OVCAR3 (cell line): Measurements from ENCODE around the genes DGKH and CCDC122.

- RRBS, result no CpG with 5 or more reads among the region's 4 CpGs
Measured at GRCh38 chr13:41062263-41062622, 934 bp downstream of the WBP4 start.

- RRBS, result no CpG with 5 or more reads among the region's 2 CpGs
Measured at GRCh38 chr13:41368857-41369411, 57.9 kb downstream of the NAA16 start.

DNA sequence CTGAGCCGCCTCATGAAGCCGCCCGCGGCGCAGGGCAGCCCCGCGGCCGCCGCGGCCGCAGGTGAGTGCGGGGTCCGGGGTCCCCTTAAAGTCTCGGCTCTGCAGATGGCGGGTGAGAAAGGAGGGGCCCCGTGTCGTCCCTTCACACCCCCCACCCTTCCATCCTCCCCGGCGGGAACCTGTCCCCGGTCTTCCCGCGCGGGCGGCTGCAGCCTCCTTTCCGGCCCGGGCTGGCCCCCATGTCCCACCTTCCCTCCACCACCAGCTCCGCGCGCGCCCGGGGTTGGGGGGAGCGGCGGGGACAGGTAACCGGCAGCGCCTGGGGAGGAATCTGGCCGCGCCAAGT lies 319 bp downstream of the RGCC start:
- RRBS, result 5% methylated on average over 27 of the region's 37 CpGs

DNA sequence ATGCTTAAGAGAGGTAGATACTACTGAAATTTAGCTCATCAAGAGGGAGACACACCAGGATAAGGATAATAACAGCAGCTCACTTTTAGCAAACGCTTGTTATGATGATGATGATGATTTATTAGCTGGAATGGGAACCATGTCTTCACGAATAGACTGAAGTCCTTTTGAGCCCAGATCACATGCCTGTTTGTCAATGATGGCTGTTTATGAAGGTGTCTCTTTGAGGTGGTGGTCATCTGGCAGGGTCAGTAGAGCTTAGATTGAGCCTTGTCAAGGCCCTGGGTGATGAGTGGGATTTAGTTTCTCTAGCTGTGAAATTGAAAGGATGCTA lies 3.0 kb downstream of the RGCC start:
- RRBS, result no CpG with 5 or more reads among the region's 2 CpGs

DNA sequence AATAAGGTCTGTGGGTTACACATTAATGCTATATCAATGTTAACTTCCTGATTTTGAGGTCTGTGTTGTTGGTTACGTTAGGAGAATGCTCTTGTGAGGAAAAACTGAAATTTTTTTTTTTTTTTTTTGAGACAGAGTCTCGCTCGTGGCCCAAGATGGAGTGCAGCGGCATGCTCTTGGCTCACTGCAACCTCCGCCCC lies 197.5 kb downstream of the RGCC start:
- RRBS, result no CpG with 5 or more reads among the region's 5 CpGs

GRCh38 chr13:41720712-41721905 lies 239.8 kb downstream of the VWA8 start:
- RRBS, result no CpG with 5 or more reads among the region's 8 CpGs

DNA sequence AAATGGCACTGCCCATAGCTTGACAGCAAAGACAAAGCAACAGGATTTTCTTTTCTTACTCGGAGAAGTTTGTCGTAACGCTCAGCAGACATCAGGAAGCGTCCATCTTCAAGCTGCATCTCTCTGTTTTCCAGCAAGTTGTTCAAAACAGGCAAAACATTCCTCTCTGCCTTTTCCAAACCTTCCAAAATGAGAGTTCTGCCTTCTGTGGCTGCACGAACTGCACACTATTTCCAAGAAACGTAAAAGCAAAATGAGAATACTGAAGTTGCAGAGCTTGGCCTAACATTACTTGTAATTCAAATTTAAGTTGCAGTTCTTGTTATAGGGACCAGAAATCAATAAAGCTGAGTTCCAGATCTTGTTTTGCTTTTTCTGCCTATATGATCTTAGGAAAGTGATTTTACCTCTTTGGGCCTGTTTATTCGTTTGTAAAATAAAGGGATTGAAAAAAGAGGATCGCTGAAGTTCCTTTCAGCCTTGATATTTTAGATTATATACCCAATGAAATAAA lies 69.5 kb downstream of the VWA8 start:
- RRBS, result no CpG with 5 or more reads among the region's 8 CpGs

DNA sequence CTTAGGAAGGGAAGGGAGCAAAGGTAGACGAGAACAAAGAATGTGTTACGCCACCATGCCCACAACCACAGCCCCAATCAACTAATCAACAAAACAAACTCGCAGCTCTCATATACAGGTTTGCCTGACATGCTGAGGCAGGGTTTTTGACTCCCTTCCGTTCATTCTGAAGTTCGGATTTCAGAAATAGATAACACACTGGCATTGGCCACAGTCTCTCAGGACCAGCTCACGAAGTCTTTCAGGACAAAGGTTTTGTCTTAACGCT lies 13.7 kb upstream of the VWA8 start:
- RRBS, result no CpG with 5 or more reads among the region's 7 CpGs

DNA sequence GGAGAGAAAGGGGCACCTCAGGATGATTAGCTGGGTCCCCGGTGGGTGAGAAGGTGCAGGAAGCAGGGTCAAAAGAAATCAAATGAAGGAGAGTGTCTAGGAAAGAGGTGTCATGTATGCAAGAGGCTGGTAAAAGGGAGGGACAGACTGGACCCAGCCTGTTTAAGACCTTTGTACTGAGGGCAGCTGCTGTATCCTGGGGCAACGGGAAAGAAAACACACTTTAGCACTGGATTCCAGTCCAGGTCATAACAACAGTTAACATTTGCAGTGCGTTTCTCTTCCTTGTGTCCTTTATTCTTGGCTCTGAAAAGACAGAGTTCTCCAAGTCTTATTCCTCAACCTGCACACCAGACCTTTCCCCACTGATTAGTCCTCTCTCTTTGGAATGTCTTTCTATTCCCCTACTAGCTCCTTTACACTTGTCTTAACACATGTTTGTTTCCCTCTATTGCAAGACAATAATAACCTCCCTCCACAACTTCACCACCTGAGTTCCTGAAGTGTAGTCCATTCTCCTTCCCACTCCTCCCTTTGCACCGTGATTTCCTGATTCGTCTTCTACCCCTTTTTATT lies 20.0 kb upstream of the DGKH start:
- RRBS, result no CpG with 5 or more reads among the region's 5 CpGs

- RRBS, result 3% methylated on average over 50 of the region's 118 CpGs
Measured at GRCh38 chr13:42048336-42049367, at the start of gene DGKH. Gene DGKH (plus strand): TSS chr13:42048648.

DNA sequence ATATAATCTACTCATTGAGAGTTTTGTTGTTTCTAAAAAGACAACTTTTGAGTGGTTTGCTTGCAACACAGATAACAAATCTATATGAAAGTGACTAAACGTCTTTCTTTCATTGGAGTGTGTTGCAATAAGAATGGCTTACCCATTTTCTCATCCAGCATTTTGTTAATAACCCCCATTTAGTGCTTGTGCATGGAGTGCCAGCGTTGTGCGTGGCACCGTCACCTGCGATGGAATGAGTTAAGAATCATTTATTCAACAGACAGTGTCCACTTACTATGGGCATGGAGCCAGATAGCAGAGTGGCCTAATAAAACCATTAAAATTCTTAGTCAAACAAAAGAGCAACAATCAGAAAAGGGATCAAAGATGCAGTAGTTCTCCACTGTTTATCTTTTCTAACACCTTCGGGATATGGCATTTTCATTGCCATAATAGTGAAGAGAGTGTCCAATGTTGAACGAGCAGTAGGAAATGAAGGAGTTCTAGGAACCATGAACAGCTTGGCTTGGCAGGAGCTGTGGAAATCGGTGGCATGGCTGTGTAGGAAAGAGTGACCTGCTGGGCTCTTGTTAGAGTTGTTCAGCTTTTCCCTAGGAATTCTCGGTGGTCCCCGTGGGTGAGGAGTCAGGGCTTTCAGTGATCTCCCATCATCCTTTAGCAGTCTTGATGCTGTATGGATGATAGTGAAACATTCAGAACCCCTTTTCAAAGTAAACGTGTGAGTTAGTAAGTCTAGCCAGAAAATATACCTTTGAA lies 2.0 kb downstream of the TNFSF11 start:
- RRBS, result no CpG with 5 or more reads among the region's 11 CpGs

GRCh38 chr13:42891715-42892046 lies 100.4 kb downstream of the EPSTI1 start:
- RRBS, result no CpG with 5 or more reads among the region's 2 CpGs

DNA sequence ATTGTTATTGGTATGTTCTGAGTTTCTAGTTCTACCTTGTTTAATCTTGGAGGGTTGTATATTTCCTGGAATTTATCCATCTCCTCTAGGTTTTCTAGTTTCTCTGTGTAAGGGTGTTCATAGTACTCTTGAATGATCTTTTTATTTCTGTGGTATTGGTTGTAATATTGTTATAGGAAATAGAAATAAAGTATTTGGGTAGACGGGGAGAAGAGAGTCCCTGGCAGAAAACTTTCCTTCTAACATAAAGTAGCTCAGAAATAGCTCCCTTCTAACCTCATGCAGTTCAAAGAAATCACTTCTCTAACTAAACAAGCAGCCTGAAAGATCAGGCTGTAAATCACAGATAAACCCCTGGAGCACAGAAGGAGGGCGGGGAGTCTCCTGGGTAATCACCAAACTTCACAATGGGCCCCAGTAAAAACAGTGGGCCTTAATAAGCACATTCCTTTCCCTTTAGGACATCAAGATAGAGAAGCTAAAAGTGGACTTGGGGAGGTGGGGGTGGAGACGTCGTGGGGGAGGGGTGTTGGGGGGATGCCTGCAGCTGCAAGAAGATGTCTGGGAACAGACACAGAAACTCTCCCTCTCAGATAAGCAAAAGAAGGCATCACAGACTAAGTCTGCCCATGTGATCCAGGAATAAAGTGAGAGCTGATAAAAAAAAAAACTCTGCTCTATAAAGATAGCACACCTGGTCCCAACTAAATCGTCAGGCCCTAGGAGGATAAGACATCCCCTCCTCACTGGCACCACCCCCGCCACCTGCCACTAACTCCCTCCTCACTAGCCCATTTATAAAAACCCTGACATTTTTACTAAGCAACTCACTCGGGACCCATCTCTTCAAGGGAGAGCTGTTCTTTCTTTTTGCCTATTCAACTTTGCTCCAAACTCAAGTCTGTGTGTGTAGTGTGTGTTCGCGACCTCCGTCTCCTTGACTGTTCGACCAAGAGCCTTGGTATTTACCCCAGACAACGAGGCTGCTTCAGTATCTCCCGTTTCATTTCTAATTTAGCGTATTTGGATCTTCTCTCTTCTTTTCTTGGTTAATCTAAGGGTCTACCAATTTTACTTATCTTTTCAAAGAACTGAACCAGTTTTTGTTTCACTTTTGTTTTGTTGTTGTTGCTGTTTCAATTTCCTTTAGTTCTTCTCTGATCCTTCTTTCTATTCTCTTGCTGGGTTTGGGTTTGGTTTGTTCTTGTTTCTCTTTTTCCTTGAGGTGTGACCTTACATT lies 31.6 kb downstream of the DNAJC15 start:
- RRBS, result no CpG with 5 or more reads among the region's 14 CpGs

- RRBS, result 4% methylated on average over 36 of the region's 98 CpGs
Measured at GRCh38 chr13:43879314-43880258, at the start of gene CCDC122. Gene CCDC122 (minus strand): TSS chr13:43879740.

GRCh38 chr13:43891811-43892367 lies 12.2 kb downstream of the LACC1 start:
- RRBS, result no CpG with 5 or more reads among the region's 2 CpGs

DNA sequence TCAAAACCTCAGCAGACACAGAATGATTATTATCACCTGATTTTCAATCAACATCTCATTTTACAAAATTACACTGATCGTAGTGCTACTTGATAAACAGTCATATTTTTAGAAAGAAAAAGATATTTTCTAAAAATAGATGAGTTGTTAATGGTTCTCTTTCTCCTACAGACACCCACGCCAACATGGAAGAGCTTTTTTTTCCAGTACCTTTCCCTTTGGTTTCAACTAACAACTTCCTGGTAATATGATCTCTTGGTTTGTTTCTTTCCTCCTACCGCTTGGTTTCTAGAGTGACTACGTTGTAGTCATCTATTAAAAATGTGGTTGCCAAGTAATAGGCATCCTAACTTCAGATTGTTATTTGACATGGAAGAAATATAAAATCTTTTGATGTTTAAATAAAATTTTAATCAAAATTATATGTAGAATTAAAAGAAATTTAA lies 92.3 kb downstream of the SMIM2 start:
- RRBS, result no CpG with 5 or more reads among the region's 4 CpGs

GRCh38 chr13:44155585-44155998 lies 5.5 kb downstream of the SMIM2 start:
- RRBS, result no CpG with 5 or more reads among the region's 6 CpGs

- RRBS, result no CpG with 5 or more reads among the region's 9 CpGs
Measured at GRCh38 chr13:44258739-44259535, 97.9 kb upstream of the SMIM2 start.

- RRBS, result no CpG with 5 or more reads among the region's 6 CpGs
Measured at GRCh38 chr13:44332328-44332958, 41.2 kb upstream of the SERP2 start.